Stomach (tissue), 7 donors: ENCODE results near the genes SLC6A13 and WNK1.

DNA sequence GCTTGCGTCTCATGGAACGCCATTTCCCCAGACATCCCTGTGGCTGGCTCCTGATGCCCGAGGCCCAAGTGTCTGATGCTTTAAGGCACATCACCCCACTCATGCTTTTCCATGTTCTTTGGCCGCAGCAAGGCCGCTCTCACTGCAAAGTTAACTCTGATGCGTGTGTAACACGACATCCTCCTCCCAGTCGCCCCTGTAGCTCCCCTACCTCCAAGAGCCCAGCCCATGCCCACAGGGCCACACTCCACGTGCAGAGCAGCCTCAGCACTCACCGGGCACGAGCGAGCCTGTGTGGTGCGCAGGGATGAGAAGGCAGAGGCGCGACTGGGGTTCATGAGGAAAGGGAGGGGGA lies 47.5 kb upstream of the IQSEC3 start:
- PRO-cap = no peak
- RAMPAGE, long total RNA, 5 experiments = start-site peak on the minus strand in 2 of 5 experiments, centred at positions 132 to 133 of the sequence, 17 to 24 reads per replicate
- RRBS = no CpG with 5 or more reads among the region's 15 CpGs

- PRO-cap = no peak
- RAMPAGE, long total RNA, 5 experiments = no peak in any of the 5 experiments
- RRBS = no CpG with 5 or more reads among the region's 5 CpGs
Observed at GRCh38 chr12:91745-92210, 25.2 kb downstream of the IQSEC3 start.

- PRO-cap = no peak
- RAMPAGE, long total RNA, 5 experiments = no peak in any of the 5 experiments
- RRBS = no CpG with 5 or more reads among the region's 16 CpGs
Observed at GRCh38 chr12:166866-167411, 47.0 kb downstream of the SLC6A12 start.

DNA sequence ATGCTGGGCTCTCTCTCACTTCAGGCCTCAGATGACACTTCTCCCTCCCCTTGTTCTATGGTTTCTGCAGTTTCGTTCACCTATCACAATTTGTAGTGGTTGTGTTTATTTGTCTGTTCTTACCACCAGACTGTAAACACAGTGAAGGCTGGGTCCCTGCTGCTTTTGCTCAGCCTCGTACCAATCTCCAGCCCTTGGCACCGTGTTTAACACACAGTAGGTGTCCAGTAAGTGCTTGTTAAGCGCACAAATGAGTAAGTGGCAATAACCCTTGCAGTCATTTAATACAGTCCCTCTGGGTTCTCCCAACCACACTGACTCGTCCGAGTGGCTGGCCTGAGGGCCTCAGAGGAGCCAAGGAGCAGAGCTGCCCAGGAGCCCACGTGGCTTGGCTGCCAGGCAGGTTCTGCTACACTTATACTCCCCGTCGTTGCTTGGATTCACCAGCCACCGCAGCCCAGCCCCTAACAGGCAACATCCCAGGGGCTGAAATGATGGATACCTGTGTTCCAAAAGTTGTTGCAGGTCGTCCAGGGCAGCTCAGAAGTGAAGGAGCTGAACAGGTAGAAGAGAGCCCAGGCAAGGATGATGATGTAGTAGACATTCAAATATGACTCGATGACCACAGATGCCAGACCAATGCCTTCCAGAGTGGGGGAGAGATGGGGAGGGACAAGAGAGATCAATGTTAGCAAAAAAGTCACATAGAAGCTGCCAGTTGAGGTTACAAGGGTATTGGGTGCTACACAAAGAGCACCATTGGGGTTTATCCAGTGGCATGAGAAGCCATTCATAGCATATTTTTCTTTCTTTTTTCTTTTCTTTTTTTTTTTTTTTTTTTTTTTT lies 11.5 kb downstream of the SLC6A12 start:
- PRO-cap = no peak
- RAMPAGE, long total RNA, 5 experiments = no peak in any of the 5 experiments
- RRBS = no CpG with 5 or more reads among the region's 12 CpGs

DNA sequence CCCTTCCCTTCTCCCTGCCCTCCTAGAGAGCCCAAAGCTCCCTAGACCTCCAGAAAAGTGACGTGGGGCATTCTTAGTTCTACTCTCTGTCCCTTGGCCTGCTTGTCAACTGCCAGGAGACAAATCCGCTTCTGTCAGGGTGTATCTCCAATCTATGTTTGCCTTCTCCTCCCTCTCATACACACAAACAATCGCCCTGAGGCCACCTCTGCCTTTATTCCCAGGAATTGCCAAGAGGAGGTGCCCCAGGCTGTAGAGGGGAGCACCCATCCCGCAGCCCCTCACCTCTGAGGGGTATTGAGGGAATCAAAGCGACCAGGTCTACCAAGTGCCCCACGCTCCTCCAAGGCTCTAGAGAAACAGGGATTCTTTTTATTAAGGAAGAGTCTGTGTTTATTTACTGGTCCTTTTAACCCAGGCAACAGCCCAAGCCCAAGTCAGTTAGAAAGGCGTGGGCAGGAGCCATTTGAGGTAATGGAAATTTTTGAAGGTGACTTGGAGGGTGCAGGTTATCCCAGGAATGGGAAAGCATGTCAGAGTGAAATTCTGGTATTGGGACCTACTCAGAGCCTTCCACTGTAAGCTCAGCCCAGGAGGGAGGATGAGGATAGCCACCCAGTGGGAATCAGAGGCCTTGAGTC lies 3.0 kb downstream of the SLC6A12 start:
- PRO-cap = no peak
- RAMPAGE, long total RNA, 5 experiments = no peak in any of the 5 experiments
- RRBS = no CpG with 5 or more reads among the region's 7 CpGs

DNA sequence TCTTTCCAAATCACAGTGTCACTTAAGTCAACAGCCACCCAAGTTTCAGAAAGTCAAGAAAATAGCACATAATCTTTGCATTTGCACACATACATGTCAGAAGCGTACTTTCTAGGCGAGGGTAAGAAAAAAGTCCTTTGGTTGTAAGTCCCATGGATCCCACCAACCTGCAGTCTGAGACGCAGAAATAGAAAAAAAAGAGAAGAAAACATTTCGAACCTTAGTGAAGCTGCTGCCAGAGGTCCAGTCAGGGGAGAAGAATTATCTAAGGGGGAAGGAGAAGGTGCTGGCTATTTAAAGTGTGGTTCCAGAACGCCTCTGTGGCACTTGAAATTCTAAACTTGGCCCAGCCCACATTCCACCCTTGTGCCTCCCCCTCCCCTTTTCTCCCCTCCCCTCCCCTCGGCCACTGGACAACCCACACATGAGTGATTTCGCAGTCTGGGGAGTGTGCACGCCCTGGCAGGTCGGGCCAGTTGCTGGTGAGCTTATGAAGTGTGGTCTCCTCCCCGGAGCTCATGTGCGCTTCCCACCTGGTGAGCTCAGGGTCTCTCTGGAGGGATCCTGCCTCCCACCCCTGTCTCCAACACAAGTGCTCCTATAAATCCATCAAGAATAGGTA lies at the start of gene SLC6A13:
SLC6A13 (minus strand) TSS at position 267 of the 622 bp plus-strand sequence.
- PRO-cap = no peak
- RAMPAGE, long total RNA, 5 experiments = no peak in any of the 5 experiments
- RRBS = no CpG with 5 or more reads among the region's 11 CpGs

DNA sequence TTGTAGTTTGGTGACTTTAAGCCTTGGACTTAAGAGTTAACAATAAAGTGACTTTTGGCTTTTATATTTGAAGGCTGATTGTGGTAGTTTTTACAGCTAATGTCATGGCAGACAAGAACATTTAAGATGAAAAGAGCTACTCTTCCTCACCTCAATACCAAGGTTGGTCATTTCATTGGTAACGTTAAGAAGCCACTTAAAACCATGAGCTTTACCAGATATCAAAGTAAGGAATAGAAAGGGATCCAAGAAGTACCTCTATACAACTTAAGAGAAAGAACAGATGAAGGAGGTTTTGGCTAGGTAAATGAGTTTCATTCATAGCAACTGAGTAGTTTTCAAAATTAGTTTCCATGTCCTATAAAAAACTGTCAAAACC lies 23.7 kb upstream of the SLC6A13 start:
- PRO-cap = unidirectional peak, plus-strand start at position 236 of the sequence
- RAMPAGE, long total RNA, 5 experiments = no peak in any of the 5 experiments
- RRBS = no CpG with 5 or more reads among the region's 1 CpG

DNA sequence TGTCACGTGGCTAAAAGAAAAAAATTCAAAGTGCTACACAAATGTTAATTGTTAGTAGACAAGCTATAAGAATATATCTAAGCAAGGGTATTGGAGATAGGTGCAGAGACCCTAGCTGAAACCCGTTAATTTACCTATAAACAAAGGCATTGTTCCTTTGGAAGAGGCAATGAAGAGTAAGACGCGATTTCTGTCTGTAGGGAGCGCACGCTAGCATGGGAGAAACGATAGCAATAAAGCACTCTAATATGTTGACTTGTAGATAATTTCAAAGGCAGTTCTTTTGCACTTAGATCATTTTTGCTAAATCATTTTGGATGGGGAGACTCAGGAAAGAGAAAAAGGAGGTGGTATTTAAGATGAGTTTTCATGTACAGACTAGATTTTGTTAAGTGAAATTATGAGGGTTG lies 634 bp downstream of the CCDC77 start:
- PRO-cap = no peak
- RAMPAGE, long total RNA, 5 experiments = no peak in any of the 5 experiments
- RRBS = no CpG with 5 or more reads among the region's 7 CpGs

DNA sequence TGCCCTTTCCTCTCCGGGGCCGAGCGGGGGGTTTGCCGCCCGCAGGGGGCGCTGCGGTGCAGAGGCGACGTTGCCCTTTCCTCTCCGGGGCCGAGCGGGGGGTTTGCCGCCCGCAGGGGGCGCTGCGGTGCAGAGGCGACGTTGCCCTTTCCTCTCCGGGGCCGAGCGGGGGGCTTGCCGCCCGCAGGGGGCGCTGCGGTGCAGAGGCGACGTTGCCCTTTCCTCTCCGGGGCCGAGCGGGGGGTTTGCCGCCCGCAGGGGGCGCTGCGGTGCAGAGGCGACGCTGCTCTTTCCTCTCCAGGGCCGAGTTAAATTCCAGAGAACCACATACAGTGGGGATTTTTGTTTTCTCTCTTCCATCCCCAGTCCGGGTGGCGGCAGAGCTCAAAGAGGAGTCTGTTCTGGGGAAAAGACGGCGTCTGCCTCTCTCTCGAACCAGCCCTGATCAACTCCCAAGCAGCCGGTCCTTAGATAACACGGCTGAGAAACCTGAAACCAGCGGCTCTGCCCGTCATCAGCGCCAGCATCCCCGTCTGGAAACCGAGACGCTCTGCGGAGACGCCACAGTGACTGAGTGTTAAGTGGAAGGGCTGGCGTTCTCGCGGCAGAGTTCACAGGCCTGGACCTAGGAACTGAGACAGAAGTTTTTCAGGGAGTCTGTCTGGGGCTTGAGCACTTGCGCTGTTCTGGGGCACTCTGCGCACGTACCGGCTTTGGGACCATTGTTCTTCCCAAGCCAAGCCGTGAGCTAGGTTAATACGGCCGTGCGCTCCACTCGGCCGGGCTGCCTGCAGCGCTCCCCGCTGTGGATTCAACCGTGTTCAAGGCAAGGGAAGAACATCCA lies 6.3 kb upstream of the B4GALNT3 start:
- PRO-cap = no peak
- RAMPAGE, long total RNA, 5 experiments = no peak in any of the 5 experiments
- RRBS = 68% methylated on average over 11 of the region's 68 CpGs

DNA sequence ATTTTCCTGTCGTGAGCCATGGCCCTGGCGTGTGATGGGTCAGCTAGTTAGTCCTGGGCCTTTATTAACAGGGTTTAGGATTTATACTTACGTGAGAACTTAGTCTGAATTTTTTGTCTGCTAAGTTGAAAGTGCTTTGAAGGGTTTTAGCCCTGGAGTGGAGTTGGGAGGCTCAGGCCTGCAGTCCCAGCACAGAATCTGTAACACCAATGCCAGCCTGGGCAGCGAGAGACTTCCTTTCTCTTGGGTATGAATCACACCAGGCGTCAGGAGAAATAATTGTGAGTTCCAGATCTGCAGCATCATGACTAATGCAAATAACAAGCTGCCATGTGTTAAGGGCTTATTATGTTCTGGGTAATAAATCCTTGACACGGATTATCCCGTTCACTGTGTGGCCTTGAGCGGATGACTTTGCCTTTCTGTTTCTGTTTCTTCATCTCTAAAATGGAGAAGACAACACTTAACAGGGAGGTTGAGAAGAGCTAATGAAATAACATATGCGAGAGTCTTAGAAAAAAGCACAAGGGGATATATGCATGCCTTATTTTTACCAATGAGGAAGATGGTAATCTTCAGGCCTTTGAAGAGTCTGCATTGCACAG lies 70.6 kb downstream of the B4GALNT3 start:
- PRO-cap = unidirectional peak, minus-strand start at position 200 of the sequence
- RAMPAGE, long total RNA, 5 experiments = no peak in any of the 5 experiments
- RRBS = no CpG with 5 or more reads among the region's 9 CpGs

- PRO-cap = no peak
- RAMPAGE, long total RNA, 5 experiments = no peak in any of the 5 experiments
- RRBS = no CpG with 5 or more reads among the region's 6 CpGs
Observed at GRCh38 chr12:538999-539599, 79.4 kb downstream of the B4GALNT3 start.

DNA sequence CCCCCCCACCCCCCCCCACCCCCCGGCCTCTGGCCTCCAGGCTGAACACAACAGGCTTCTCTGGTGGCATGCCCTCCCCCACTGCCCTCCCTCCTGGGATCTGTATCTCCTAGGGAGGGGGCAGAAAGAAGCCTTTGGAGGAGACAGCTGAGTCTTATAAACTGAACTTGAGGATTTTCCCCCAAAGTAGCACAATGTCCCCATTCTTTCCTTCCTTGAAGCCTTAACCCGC lies 82.0 kb downstream of the B4GALNT3 start:
- PRO-cap = no peak
- RAMPAGE, long total RNA, 5 experiments = no peak in any of the 5 experiments
- RRBS = no CpG with 5 or more reads among the region's 2 CpGs

DNA sequence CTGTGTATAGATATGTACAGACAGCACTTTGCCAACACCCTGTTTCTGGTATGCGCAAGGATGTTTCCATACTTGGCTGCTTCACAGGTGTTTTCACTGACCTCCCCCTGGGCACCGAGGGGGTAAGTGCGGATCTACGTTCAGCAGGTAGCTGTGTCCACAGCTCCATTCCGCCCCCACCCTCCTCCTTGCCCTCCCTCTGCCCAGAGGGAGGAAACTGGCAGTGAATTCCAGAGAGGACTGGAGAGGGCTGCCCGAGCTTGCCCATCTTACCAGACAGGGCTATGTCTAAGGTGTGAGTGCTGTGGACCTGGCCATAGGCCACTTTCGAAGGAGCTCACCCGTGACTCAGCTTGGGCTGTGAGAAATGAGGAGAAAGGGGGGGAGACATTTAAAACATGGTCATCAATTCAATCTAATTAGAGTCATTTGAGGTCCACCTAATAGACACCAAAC lies 65.1 kb downstream of the NINJ2 start:
- PRO-cap = no peak
- RAMPAGE, long total RNA, 5 experiments = no peak in any of the 5 experiments
- RRBS = no CpG with 5 or more reads among the region's 8 CpGs

- PRO-cap = no peak
- RAMPAGE, long total RNA, 5 experiments = no peak in any of the 5 experiments
- RRBS = 39% methylated on average over 3 of the region's 10 CpGs
Observed at GRCh38 chr12:631042-631353, 32.2 kb downstream of the NINJ2 start.

DNA sequence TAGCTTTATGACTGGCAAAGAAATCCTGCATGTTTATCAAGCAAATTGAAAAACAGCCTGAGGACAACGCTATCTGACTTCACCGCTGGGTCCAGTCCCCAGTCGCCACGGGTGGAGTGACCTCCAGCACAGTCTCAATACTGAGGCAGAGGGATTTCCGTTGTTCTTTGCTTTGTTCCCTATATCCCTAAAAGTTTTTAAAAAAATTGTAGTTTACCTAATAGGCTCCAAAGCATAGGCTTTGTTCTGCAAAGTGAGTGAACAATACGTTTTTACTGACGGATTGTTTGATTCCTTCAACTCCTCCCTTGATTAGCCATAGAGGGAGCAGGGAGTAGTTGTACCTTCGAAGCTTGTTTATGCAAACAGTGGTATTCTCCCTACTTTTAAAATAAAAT lies 487 bp upstream of the NINJ2 start:
- PRO-cap = no peak
- RAMPAGE, long total RNA, 5 experiments = no peak in any of the 5 experiments
- RRBS = no CpG with 5 or more reads among the region's 8 CpGs

- PRO-cap = no peak
- RAMPAGE, long total RNA, 5 experiments = no peak in any of the 5 experiments
- RRBS = no CpG with 5 or more reads among the region's 2 CpGs
Observed at GRCh38 chr12:749810-750475, 2.4 kb upstream of the WNK1 start.

- PRO-cap = bidirectional peak, plus-strand start at chr12:752603, minus-strand start at chr12:752335; bidirectional peak, plus-strand start at chr12:753163, minus-strand start at chr12:752938
- RAMPAGE, long total RNA, 5 experiments = start-site peak on the plus strand in 2 of 5 experiments, at chr12:752543-752939 at its widest, 11 to 29 reads per replicate
- RRBS = 2% methylated on average over 54 of the region's 92 CpGs
Observed at GRCh38 chr12:752514-753313, at the start of gene WNK1. WNK1 (plus strand) TSS chr12:752579.

DNA sequence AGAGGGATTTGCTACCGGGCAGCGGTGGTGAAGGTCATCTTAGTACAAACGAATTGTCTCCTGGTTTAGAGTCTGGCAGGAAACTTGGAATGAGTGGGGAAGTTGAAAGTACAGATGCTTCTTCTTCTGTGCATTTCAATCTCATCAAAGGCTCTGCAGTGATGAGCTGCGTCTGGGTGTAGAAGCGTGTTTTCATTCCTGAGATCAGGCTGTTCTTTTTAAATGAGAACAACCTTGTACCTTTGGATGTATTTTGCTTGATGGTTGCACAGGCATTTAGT lies 2.1 kb downstream of the WNK1 start:
- PRO-cap = no peak
- RAMPAGE, long total RNA, 5 experiments = no peak in any of the 5 experiments
- RRBS = no CpG with 5 or more reads among the region's 5 CpGs

DNA sequence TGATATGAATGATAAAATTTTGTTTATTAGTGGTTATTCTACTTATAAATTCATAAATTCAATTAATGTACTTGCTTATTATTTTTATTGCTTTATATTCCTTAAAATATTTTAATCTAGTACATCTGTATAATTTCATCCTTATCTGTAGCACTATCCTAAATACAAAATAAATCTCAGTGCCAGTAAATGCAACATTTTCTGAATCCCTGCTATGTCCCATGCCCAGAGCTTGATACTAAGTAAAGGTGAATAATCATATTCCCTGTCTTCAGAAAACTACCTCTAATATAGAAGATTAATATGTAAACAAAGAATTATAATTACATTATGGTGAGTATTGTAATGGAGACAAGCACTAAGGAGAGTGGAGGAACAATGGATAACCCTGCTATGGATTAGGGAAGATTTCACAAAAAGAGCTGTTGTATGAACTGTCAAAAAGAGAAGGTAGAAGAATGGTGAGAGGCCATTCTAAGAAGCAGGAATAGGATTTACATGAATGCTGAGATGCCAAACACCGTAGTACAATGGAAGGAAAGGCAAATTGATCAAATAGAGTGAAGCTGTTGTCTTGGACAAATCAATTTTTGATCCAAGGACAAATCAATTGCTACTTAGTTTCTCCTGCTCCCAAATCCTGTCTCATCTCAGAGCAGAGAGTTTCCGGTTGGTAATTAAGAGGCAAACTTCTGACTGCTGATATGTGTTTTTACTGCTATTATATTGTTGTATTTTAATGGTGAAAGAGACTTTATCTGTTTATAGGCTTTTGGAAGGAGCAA lies 81.5 kb downstream of the WNK1 start:
- PRO-cap = no peak
- RAMPAGE, long total RNA, 5 experiments = start-site peak on the plus strand in 1 of 5 experiments, centred at position 576 of the sequence, 19 reads per replicate
- RRBS = no CpG with 5 or more reads among the region's 2 CpGs

GRCh38 chr12:1048184-1048622 lies 57.2 kb downstream of the ERC1 start:
- PRO-cap = no peak
- RAMPAGE, long total RNA, 5 experiments = no peak in any of the 5 experiments
- RRBS = no CpG with 5 or more reads among the region's 3 CpGs